SUDHL5 (cell line): ENCODE results near the genes AMY1B and PRPF38B.

- PRO-cap: no peak
These were observed 26.7 kb downstream of the PALMD start for GRCh38 chr1:99672345-99673259.

DNA sequence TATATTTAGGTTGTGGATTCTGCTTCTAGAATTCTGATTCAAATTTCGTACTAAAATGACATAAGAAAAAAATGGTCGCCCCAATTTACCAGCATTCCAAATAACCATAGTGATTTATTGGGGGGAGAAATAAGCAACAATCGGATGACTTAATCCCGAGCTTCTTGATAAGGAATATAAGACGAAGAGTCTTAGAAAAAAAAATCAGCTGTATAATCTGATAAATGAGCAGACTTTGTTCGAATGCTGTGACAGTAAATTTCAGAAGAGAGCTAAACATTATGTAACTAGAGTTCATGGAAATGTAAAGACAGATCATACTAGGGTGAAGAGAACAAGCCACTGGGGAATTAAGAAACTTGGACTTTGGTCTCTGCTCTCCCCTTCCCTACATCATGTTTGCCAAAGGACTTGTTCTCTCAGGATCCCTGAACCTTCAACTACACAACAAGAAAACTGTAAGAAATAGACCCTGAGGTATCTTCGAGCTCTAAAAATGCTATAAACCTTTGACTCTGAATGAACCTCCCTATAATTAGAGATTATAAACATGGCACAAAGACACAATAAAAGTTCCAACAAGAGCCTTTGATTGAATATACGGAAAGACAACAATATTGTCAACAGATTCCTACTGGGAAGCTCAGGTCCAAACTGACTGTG lies 27.6 kb downstream of the FRRS1 start:
- PRO-cap: no peak

GRCh38 chr1:99768465-99768867 lies 2.0 kb upstream of the FRRS1 start:
- PRO-cap: no peak

DNA sequence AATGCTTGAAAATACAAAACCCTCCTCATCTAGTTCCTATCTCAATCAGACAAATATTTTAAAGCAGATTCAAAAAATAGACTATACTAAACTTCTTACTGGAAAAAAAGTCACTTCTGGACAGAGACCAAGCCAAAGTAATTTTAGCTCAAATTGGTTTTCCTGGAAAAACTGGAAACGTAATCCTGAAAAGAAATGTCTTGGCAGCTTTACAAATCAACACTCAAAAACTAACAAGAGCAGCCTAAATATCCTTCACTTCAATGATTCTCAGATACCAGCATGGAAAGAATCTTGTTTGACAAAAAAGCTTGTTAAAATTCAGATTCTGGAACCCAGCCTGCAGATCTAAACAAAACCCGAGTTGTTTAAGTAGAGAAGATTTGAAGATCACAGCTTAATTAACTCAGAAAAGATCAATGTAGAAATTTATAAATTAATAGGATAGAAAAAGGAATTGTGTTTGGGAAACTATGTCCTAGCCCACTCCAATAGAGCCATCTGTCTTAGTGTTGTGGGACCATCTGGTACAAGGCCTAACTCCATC lies 9.0 kb upstream of the GPR88 start:
- PRO-cap: no peak

GRCh38 chr1:100582770-100583451 lies 45.0 kb downstream of the GPR88 start:
- PRO-cap: no peak

- PRO-cap: no peak
These were observed 45.6 kb downstream of the SLC30A7 start for GRCh38 chr1:100941240-100942052.

GRCh38 chr1:101101566-101101765 lies 75.9 kb upstream of the DPH5 start:
- PRO-cap: no peak

DNA sequence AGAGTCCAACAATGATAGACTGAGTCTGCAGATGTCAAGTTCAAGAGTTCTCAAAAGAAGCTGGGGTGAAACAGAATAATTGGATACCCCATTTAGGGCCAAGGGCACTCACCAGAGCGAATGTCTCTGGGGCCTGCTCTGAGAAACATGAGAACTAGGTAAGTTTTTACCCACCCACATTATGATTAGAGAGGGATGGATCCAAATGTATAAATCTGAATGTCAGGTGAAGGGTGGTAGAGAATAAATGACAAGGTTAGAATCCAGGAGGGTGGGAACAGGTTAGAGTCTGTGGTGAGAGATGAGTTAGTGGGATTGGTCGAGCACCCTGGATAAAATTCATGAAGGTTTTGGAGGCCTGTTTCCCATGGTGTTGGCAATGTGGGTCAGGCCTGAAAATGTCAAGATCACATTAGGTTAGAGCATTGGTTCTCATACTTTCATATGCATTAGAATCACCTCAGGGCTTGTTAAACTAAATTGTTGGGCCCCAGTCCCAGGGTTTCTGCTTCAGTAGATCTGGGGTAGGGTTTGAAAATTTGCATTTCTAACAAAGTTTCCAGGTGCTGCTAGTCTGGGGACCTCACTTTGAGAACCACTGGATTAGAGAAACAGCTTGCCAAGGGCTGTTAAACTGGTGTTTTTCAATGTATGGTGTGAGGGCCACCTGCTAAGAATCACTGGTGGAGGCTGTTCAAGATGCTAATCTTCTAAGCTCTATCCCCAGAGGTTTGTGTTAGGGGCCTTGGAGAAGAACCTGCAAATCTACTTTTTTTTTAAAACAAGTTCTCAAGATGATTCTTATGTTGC lies 151.9 kb downstream of the S1PR1 start:
- PRO-cap: no peak

DNA sequence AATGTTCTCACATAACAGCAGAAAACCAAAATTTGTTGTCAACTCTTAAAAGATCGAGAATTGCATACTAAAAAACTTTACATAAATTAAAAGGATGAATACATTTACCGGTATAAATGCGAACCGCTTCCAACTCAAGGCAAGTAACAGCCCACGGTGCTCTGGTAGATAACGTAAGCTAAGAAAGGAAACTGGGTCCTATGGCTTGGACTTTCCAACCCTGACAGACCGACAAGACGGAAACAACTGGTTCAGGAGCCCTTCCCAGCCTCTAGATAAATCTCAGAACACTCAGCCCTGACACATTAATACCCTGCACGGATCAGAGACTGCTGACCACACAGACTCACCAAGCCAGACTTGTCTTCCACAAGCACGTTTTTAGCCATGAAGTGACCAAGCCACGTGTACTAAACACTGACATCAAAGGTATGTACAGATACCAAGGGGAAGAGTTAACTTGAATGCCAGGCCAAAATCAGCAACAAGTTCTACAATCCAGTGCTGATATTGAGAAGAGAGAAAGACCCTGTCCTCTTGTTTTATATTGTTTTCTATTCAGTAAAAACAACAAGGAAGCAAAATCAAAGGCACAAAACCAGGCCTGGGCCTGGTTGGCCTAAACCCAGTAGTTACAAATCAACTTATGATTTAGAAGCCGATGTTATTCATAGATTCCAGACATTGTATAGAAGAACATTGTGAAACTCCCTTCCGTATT lies at the start of gene AMY1B:
Gene AMY1B (minus strand): TSS at position 277 of the 721 bp plus-strand sequence.
- PRO-cap: no peak

- PRO-cap: no peak
These were observed 239.1 kb downstream of the AMY1C start for GRCh38 chr1:103988742-103989171.

- PRO-cap: no peak
These were observed 323.1 kb downstream of the AMY1C start for GRCh38 chr1:104072904-104073126.

DNA sequence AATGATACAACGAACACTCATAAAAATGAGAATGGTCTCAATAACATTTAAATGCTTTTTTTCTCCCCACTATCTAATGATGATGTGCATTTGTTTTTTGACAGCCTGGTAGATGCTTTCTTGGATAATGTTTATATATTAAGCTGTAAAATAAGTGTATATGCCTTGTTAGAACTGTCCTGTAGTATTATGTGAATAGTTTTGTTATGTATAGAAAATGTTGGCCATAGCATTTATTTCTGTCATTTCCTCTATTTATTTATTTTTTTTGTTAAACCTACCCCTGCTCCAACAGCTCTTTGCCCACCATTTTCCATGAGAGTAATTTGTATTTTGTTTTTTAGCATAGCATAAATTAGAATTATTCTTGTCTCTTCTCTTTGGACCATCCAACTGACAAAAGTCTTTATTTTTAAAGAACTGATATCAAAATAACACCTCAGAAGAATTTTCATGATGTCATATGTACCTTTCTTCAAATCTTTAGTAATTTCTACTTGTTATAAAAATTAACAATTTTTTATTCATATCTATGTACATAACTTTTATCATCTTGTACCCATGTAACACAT lies 663.1 kb downstream of the AMY1C start:
- PRO-cap: no peak

GRCh38 chr1:107738593-107739223 lies 226.3 kb downstream of the VAV3 start:
- PRO-cap: no peak

- PRO-cap: no peak
These were observed 160.8 kb downstream of the VAV3 start for GRCh38 chr1:107804104-107804558.

GRCh38 chr1:108560699-108561604 lies 1.1 kb downstream of the EEIG2 start:
- PRO-cap: unidirectional peak, minus-strand start at chr1:108561077; unidirectional peak, minus-strand start at chr1:108561118

GRCh38 chr1:108624035-108624414 lies 36.9 kb downstream of the HENMT1 start:
- PRO-cap: no peak

DNA sequence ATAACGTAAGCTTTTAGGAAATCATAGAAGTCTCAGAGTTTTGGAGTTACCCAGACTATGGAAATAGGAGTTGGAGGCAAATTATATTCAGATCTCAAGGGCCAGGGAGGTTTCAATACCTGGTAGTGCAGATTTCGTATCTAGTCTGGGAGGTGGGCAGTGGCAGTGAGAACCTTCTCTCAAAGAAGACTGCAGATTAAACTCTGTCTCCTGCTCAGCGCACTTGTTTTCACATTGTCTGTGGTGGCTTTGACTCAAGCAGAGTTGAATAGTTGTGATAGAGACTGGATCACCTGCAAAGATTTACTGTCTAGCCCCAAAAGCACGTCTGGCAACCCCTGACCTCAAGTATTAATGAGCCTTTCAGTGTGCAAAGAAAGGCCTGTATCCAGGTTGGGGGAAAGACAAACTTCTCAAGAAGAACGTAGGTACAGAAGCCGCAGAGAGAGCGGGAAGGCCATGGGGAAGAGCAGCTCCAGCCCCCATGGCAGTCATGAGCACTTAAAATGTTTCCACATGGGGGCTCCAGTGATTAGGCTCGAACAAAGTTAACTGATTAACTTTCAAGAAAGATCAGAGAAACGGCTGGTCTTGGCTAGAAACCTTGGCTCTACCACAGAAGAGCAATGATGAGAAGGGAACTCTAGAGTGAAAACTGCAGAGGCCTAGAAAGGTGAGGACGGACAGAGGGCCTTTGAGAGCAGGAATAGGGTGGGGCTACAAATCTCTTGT lies 15.3 kb downstream of the HENMT1 start:
- PRO-cap: no peak

DNA sequence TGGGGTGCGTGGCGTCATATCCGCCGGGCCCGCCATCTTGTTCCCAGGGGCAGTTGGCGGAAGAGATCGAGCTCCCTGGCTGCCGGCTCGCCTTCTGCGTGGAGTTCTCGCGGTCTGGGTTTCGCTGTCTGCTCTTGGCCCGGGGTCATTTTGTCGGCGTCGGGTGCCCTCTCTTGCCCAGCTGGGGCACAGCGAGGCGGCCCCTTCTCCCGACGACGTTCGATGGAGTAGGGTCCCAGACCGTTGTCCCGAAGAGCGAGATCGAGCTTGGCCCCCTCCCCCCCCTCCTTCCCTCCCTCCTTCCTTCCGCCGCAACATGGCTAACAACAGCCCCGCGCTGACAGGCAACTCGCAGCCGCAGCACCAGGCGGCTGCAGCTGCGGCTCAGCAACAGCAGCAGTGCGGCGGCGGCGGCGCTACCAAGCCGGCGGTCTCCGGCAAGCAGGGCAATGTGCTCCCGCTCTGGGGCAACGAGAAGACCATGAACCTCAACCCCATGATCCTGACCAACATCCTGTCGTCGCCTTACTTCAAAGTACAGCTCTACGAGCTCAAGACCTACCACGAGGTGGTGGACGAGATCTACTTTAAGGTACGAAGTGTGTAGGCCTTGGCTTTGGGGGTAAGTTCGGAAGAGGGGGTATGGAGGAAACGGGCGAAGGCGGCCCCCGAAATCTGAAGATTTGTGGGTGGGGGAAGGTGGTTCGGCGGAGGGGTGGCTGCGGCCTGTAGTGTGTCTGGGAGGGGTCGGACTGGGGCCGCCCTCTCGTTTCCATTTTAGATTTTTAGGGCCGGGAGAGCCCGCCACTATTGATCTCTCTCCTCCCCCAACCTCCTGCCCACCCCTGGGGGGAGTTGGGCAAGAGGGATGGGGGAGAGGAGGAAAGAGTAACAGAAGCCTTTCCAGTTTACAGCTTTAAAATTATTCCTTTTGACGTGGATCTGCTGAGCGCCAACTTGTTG lies at the start of gene PRPF38B:
Gene PRPF38B (plus strand): TSS at position 35 of the 963 bp plus-strand sequence.
- PRO-cap: bidirectional peak, plus-strand start at position 90 of the sequence, minus-strand start outside the sequence; bidirectional peak, plus-strand start at position 613 of the sequence, minus-strand start at position 453 of the sequence; bidirectional peak, plus-strand start at position 727 of the sequence, minus-strand start at position 685 of the sequence

GRCh38 chr1:108703454-108703692 lies 9.3 kb upstream of the FNDC7 start:
- PRO-cap: no peak

GRCh38 chr1:109152225-109152673 lies 38.3 kb downstream of the ELAPOR1 start:
- PRO-cap: no peak